Cardiac muscle cell (in vitro differentiated cells and primary cell): ENCODE measurements around the genes MKRN2OS and RPL32.

DNA sequence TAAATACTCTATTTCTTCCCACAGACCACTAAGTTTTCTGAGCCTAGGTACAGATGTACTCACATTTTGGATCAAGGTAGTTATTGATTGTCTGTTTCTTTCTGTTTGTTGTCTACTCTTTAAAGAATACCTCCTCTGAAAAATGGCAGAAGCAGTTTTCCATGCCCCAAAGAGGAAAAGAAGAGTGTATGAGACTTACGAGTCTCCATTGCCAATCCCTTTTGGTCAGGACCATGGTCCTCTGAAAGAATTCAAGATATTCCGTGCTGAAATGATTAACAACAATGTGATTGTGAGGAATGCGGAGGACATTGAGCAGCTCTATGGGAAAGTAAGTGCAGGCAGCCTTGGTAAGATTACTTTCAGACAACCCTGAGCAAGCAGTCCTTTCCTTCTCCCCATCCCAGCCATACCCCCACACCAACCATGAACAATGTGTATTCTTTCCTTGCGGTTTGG, 5.4 kb downstream of the TSEN2 start:
- RAMPAGE, long total RNA, result no peak
- RRBS, result no CpG with 5 or more reads among the region's 4 CpGs

- RAMPAGE, long total RNA, result no peak
- RRBS, result no CpG with 5 or more reads among the region's 2 CpGs
These were observed 2.8 kb downstream of the MKRN2OS start for GRCh38 chr3:12542528-12542877.

DNA sequence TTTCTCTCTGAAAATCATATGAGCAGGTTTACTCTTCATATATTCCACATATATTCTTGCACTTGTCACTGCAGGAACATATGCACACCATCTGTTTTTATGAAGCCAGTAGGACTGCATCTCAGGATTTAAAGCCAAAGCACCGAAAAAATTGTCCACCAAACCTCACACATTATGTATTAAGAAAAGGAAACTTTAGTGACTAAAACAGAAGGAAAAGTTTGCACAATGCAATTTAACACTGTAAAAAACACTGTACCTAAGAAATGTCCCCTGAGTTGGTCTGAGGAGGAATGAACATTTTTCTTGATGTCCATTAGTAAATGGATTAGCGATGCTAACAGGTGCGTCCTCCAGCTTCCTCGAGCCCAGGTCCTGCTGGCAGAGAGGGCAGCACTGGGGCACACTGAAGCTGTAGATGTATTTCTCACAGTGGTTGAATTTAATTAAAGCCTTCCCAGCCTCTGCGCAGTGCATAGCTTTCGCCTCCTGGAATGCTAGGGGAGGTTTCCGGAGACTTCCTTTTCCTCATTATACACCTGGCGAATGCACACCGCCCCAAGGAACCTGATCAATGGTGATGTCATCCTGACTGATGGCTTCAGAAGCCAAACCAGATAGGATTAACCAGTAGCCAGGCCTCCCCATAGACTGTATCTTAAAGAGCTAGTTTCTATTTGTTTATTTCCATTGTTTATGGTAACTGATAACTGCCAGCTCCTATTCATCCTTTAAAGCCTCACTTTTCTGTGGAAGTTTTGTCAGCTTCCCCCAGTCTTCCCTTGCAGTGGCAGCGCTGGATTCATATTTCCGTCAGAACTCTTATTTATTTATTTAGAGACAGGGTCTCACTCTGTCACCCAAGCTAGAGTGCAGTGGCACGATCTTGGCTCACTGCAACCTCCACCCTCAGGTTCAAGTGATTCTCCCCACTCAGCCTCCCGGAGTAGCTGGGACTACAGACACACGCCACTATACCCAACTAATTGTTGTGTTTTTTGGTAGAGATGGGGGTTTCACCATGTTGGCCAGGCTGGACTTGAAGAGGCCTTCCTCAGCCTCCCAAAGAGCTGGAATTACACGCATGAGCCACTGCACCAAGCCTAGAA, at the start of gene MKRN2OS:
Gene MKRN2OS, minus strand, starts transcription at position 512 of the 1,109 bp plus-strand sequence.
- RAMPAGE, long total RNA, result no peak
- RRBS, result no CpG with 5 or more reads among the region's 15 CpGs

DNA sequence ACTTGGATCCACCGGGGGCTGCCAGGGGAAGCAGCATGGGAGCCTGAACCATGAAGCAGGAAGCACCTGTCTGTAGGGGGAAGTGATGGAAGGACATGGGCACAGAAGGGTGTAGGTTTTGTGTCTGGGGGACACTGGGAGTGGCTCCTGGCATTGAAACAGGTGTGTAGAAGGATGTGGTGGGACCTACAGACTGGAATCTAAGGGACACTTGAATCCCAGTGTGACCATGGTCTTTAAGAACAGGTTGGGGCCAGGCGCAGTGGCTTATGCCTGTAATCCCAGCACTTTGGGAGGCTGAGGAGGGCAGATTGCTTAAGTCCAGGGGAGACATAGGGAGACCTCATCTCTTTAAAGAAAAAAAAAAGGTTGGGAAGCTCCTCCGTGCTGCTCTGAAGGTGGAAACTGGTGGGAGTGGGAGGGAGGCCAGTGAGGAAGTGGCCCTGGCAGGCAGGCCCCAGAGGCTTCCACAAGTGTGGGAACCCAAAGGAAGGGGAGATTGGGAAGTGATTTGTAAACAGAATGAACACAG, 22.7 kb downstream of the MKRN2 start:
- RAMPAGE, long total RNA, result no peak
- RRBS, result no CpG with 5 or more reads among the region's 3 CpGs

DNA sequence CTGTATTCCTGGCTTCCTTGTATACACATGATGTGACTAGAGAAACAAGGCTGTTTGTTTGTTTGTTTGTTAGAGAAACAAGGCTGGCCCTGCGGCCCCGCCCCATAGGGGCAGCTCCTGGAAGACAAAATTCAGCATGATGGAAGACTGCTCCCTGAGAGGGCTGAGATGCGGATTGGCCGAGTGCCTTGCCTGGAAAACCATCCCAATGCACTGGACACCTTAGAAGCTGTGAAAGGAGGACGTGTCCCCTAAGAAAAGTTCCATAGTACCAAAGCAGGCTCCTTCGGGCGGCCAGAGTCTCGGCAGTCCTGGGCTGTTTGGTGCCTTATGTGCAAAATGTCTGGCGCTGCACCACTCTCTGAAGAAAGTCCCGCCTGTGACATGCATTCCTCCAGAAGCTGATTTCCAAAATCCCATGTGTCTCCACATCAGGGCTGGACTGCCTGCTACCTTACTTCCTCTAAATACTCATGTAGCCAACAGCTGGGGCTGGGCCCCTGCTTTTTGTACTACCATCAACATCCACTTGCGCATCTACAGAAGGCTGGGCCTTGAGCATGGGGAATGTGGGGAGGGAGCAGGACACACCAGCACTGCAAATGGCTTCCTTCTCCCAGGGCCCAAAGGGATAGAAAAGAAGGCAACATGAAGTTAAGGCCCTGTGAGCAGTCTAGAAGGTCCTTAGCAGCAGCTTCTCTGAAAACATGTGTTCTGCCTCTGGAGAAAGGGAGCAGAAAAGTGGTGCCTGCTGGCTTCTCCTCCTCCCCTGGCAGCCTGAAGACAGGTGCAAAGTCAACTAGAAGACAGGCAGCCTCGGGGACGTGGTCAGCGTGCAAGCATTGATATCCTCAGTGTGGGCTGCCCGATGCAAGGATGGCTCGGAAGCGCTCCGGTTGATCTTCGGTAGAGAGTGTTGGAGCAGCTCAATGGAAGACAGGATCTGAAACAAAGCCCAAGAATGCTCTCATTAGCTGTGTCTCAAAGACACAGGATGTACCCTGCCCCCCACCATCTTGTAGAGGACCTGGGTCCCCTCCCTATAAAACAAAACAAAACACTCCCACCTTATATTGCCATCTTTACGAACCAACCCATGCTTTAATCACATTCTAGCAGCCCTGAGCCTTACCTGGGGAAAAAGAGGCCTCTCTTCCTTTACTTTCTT, 27.2 kb downstream of the MKRN2 start:
- RAMPAGE, long total RNA, result no peak
- RRBS, result no CpG with 5 or more reads among the region's 20 CpGs

DNA sequence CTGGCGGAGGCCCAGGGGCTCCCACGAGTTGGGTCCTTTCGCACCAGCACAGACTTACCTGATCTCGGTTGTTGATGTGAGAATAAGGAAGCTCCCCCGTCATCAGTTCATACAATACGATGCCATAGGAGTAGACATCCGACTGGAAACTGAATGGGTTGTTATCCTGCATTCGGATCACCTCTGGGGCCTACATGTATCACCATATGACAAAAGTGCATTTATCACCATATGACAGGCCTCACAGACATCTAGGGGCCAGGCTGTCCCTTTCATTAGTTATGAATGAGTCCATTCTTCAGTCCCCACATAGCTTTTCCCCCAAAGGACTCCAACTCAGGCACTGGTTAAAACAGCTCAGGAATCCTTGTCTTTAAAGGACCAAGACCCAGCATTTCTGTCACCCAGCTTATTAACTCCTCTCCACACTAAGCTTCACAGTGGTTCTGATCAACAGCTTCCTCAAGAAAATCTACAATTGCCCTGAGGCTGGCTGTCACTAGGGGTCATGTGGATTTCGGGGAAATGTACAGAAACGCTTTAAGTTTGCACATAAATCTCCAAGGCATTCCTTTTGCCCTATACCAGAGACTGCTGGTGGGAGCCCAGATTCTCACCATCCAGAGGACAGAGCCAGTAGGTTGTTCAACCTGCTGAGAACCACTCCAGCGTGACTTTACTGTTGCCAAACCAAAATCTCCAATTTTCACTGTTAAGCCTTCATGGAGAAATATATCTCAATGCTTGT, 28.4 kb downstream of the MKRN2 start:
- RAMPAGE, long total RNA, result no peak
- RRBS, result no CpG with 5 or more reads among the region's 11 CpGs

- RAMPAGE, long total RNA, result no peak
- RRBS, result no CpG with 5 or more reads among the region's 6 CpGs
These were observed 34.3 kb downstream of the RAF1 start for GRCh38 chr3:12629549-12630077.

DNA sequence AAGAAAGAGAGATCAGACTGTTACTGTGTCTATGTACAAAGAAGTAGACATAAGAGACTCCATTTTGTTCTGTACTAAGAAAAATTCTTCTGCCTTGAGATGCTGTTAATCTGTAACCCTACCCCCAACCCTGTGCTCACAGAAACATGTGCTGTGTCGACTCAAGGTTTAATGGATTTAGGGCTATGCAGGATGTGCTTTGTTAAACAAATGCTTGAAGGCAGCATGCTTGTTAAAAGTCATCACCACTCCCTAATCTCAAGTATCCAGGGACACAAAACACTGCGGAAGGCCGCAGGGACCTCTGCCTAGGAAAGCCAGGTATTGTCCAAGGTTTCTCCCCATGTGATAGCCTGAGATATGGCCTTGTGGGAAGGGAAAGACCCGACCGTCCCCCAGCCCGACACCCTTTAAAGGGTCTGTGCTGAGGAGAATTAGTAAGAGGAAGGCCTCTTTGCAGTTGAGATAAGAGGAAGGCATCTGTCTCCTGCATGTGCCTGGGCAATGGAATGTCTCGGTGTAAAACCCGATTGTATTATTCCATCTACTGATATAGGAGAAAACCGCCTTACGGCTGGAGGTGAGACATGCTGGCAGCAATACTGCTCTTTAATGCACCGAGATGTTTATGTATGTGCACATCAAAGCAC, 10.3 kb upstream of the RAF1 start:
- RAMPAGE, long total RNA, result no peak
- RRBS, result no CpG with 5 or more reads among the region's 11 CpGs

- RAMPAGE, long total RNA, result no peak
- RRBS, result no CpG with 5 or more reads among the region's 5 CpGs
These were observed 12.3 kb upstream of the RAF1 start for GRCh38 chr3:12676345-12676572.

- RAMPAGE, long total RNA, result no peak
- RRBS, result no CpG with 5 or more reads among the region's 1 CpG
These were observed 17.9 kb upstream of the RAF1 start for GRCh38 chr3:12681742-12682237.

DNA sequence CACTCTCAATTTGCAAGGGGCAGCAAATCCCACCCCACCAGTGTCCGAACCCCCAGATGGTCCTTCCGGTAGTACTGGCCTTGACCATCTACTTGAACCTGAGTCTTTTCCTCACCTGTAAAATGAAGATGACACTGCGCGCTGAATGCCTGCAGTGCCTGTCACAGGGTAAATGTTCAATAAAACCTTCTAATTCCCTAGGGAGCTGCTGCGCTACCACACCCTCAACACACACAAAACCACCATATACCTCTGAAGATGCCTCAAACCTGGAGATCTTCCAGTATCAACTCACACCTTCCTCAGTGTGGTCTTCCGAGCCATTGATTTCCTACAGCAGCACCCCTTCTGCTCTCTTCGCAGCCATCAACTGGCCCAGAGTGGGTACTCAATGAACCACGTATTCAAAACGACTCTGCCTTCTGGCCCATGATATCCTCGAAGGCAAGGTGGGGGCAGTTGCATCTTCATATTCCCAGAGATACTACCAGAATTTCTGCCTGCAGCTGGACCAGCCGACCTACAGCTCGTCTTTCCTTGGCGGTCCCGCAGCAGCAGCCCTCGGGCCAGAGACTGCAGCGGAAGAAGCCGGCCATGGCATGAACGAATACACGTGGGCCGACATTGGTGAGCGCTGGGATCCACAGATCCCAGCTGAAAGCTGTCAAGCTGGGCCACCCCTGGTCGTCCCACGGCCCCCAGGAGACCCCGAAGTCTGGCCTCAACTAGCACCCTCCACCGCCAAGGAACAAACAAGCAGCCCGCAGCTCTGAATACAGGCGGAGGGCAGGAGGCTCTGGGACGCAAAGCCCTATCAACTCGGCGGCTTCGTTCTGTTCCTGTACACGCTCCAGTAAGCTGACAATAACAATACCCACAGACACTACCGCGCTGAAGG, 596 bp downstream of the RPL32 start:
- RAMPAGE, long total RNA, result no peak
- RRBS, result no CpG with 5 or more reads among the region's 34 CpGs

GRCh38 chr3:12841418-12841758, at the start of gene RPL32:
TSS of gene RPL32 (minus strand) at chr3:12841565.
- RAMPAGE, long total RNA, result start-site peak on the minus strand at chr3:12841514-12841546, 110,373 and 95,183 reads in 2 replicates
- RRBS, result no CpG with 5 or more reads among the region's 19 CpGs

DNA sequence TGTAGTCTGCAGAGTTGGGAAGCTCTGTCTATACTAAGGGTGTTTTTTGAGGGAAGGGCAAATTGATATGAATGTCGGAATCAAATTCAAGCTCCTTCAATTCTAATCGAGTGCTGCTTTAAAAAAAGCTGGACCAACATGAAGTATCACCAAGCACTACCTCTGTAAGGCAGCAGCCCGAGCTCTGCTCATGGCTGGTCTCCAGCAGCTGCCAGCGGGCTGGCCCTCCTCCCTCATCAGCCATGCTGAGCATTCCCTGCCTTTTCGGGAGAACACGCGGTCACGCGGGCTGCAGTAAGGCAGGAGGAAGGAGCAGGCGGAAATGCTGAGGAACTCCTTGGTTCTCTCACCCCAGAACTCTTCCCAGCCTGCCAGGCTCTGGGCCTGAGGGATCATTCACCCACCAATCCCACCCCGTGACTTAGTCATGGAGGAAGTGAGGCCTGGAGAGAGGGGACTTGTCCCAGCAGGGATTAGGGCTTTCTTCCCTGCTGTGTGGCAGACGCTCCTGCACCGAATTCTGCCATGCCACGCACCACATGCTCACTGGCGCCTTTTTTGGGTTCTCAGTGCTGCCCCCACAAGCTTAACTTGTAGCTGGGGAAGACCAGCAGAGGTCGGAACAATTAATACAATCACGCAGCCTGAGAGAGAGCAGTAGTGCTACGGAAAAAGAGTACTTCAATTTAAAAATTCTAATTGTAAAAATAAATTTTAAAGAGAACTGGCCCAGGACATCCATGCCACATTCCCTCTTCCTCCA, 42.9 kb upstream of the RPL32 start:
- RAMPAGE, long total RNA, result no peak
- RRBS, result no CpG with 5 or more reads among the region's 18 CpGs

- RAMPAGE, long total RNA, result no peak
- RRBS, result no CpG with 5 or more reads among the region's 7 CpGs
These were observed 102.7 kb downstream of the IQSEC1 start for GRCh38 chr3:12970385-12971102.

DNA sequence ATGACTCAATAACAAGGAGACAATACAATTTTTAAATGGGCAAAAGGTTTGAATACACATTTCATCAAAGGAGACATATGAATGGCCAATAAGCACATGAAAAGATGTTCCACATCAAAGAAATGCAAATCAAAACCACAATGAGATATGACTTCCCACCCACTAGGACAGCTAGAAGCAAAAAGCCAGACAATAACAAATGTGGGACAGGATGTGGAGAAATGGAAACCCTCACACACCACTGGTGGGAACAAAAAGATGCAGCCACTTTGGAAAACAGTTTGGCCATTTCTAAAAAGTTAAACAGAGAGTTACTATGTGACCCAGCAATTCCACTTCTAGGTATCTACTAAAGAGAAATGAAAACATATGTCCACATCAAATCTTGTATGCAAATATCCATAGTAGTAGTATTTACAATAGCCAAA, 70.6 kb downstream of the IQSEC1 start:
- RAMPAGE, long total RNA, result no peak

GRCh38 chr3:13004285-13005051, 68.8 kb downstream of the IQSEC1 start:
- RAMPAGE, long total RNA, result no peak
- RRBS, result no CpG with 5 or more reads among the region's 13 CpGs

DNA sequence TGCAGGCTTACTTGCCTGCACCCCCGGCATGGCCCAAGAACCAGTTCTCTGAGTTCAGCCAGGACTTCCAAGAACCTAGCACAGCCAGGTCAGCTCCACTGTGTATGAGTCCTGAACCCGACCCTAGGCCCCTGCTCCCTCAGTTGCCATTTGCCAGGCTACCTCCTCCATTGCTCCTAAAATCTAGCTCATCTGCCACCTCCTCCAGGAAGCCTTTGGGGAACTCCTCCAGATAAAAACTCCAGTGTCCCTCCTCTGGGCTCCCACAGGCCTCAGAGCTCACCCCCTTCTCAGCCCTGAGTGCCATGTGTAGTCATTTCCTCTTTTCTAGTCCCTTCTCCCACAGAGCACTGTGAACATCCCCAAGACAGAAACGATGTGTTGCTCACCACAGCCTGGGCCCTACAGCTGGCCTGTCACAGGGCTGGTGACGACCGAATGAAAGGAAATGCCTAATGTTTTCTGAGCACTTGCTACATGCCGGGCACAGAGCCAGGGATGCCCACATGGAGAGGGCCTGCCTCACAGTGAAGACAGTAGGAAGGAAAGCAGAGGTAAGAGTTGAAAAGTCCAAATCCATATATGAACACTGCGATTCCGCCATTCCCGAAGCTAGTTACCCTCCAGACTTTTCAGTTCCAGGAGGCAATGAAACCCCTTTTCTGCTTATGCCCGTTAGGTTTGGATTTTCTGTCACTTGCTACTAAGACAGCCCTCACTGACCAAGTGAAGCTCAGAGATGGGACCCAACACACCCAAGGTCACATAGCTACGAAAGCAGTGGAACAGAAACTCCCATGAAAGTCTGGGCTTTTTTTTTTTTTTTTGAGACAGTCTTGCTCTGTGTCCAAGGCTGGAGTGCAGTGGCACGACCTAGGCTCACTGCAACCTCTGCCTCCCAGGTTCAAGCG, 60.8 kb downstream of the IQSEC1 start:
- RAMPAGE, long total RNA, result no peak
- RRBS, result no CpG with 5 or more reads among the region's 13 CpGs

- RAMPAGE, long total RNA, result no peak
- RRBS, result no CpG with 5 or more reads among the region's 14 CpGs
These were observed 28.7 kb downstream of the IQSEC1 start for GRCh38 chr3:13044354-13045061.

- RAMPAGE, long total RNA, result no peak
- RRBS, result no CpG with 5 or more reads among the region's 6 CpGs
These were observed 3.9 kb downstream of the NUP210 start for GRCh38 chr3:13416289-13416649.

- RAMPAGE, long total RNA, result no peak
- RRBS, result no CpG with 5 or more reads among the region's 3 CpGs
These were observed 4.5 kb upstream of the FBLN2 start for GRCh38 chr3:13544493-13544692.